Panc1 (cell line): ENCODE measurements around the genes CIAO3, MSLN, RPUSD1 and LMF1.

DNA sequence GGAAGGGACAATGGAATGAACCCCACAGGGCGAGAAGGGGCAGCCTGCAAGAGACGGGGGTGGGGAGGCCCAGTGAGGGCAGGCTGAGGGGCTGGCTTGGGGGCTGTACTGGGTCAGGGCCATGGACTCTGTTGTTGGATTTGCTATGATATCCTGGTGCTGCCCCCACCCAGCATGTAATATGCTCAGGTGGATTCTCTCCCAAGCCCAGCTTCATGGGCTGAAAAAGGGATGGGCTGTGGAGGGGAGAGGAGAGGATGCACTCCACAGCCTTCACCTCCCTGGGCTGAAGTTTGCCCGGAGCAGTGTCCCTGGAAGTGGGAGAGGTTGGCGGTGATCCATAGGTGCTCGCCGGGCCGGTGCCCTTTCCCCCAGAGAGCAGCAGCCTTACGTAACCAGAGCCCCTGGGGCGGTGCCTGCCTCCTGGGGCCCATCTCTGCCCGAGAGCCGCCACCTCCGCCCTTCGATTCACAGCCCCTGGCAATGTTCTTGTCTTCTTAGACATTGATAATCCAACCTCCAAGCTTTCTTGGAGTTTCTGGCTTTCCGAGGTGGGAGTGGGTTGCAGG lies 3.4 kb upstream of the WDR90 start:
- RRBS, 2 experiments, result 19 to 32% methylated on average over 4 of the region's 14 CpGs

DNA sequence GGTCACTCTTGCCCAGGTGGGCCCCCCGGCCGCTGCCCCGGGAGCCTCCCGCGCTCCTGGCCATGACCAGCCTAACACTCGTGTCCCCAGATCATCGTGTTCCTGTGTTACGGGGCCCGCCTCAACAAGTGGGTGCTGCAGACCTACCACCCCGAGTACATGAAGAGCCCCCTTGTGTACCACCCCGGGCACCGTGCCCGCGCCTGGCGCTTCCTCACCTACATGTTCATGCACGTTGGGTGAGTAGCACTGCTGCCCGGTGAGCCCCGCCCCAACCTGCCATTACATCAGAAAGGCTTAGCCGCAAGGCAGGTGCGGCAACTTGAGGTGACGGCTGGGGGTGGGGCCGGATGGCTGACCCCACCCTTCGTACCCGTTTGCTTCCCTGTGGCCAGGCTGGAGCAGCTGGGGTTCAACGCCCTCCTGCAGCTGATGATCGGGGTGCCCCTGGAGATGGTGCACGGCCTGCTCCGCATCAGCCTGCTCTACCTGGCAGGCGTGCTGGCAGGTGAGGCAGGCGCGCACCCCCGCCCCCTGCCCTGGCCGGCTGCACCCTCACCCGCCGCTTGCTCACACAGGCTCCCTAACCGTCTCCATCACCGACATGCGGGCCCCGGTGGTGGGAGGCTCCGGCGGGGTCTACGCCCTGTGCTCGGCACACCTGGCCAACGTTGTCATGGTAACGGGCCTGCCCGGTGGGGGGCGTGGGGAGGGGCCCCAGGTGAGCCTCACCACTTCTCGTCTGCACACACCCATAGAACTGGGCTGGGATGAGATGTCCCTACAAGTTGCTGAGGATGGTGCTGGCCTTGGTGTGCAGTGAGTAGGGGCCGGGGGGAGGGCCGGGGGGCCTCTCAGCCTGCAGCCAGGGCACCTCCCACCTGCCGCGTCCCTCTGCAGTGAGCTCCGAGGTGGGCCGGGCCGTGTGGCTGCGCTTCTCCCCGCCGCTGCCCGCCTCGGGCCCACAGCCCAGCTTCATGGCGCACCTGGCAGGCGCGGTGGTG lies 1.7 kb downstream of the RHBDL1 start:
- RRBS, 2 experiments, result 78 to 80% methylated on average over 30 of the region's 63 CpGs

GRCh38 chr16:680932-681287 lies 700 bp downstream of the STUB1 start:
- RRBS, 2 experiments, result 2 to 7% methylated on average over 4 to 7 of the region's 19 CpGs

DNA sequence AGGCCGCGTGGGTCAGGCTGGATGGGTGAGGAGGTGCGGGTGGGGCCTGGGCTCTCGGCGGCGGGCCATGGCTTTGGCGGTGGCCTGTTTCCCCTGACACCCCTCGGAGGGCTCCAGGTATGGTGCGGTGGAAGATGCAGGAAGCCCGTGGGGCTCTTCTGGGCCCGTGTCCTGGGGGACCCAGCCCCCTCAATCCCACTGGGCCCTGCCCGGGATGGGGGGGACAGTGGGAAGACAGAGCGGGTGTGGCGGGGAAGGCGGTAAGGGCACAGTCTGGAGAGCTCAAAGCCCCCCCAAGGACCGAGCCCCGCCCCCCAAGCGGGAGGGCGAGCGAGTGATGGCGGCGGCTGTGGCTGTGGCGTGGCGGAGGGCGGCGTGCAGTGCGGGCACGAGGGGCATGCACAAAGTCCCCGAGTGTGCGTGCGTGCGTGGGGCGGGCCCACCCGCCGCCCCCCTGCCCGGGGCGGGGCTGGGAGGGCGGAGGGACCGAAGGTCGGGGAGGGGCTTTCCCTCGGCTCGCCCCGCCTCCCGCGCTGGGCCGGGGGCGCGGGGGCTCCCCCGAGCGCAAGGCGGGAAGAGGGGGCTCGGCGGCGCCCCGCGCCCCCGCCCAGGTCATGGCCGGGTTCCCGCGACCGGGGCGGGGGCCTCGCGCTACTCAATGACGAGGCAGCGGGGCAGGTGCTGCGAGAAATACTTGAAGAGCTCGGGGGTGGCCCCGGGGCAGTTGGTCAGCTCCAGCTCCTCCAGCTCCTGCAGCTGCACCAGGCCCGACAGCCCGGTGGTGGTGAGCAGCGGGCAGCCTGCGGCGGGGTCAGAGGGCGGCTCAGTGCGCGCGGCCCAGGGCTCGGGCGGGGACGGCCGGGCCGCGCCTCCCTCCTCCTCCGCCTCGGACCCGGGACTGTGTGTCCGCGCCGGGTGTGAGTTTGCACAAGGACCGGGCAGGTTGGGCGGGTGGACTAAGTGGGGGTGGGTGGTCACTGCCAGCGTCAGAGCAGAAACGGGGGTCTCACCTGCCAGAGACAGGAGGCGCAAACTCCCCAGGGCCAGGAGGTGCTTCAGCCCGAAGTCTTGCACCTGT lies 3.8 kb upstream of the WDR24 start:
- RRBS, 2 experiments, result 65 to 82% methylated on average over 42 of the region's 96 CpGs

GRCh38 chr16:705345-705663 lies 297 bp downstream of the FBXL16 start:
- RRBS, 2 experiments, result 1 to 4% methylated on average over 14 of the region's 45 CpGs

- RRBS, 2 experiments, result 1 to 5% methylated on average over 52 to 53 of the region's 101 CpGs
Measured at GRCh38 chr16:740614-741683, at the start of gene CIAO3. TSS of gene CIAO3 (minus strand) at chr16:740997.

DNA sequence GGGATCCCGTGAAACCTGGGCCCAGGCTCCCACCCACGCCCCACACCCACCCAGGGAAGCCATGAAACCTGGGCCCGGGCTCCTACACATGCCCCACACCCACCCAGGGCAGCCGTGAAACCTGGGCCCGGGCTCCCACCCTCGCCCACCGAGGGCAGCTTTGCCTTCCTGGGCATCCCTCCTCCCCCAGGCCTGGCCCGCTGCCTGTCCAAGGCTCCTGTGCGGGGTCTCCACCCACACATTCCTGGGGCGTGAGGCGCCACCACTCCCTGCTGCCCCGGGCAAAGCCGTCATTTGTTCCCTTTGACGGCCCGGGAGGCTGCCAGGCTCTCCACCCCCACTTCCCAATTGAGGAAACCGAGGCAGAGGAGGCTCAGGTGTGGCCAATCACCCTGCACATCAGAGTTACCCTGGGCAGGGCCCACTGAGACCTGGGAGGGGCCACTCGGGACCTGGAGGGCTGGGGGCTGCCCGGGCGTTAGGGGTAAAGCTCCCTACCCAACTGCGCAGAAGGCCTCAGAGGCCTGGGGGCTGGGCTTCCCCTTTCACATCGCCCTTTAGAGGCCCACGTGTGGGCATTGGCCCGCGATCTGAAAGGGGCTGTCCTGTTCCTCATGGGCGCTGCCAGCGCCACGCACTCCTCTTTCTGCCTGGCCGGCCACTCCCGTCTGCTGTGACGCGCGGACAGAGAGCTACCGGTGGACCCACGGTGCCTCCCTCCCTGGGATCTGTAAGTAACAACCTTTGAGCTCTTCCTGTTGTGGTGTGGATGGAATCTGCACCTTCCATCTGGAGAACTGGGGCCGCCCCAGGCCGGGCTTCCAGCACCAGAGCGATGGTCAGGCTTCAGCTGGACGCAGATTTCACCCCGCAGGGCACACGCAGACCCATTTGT lies at the start of gene MSLN:
Gene MSLN (plus strand): TSS at position 290 of the 895 bp plus-strand sequence.
- RRBS, 2 experiments, result 54 to 59% methylated on average over 7 to 8 of the region's 40 CpGs

DNA sequence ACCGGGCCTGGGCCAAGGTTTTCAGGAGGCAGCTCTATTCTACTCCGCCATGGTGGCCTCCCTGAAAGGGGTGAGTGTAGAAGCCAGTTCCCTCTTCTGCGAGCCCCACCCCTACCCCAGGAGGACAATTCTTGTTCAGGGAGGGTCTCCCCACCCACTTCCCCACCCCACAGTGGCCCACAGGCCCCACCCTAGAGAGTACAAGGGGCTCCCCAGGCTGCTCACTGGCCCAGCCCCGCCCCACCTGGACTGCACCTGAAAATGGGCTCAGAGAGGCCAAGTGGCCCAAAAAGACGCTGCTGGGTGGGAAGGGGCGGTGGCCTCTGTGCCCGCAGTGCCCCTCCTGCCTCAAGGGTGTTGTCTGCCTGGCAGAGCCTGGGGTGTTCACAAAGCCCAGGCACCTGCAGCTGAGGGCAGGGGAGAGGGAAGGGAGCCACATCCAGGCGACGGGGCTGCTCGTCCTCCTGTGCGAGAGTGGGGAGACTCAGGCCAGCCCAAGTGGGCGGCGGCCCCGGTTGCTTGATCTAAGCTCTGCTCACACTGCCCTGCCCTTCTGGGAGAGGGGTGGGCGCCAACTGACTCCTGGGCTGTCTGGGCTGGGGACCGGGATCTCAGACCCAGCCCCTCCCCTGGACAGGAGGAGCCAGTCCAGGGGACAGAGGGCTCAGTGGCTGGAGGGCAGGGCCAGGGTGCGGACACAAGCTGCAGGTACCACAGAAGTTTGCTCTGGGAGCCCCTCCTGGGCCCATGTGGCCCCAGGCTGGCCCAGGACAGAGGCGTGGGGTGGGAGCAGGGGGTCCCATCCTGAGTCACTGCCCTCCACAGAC lies 1.5 kb downstream of the MSLN start:
- RRBS, 2 experiments, result 53 to 54% methylated on average over 3 of the region's 18 CpGs

- RRBS, 2 experiments, result 61% methylated on average over 5 of the region's 36 CpGs; no CpG with 5 or more reads in 1 of the 2 experiments
Measured at GRCh38 chr16:782468-783313, 5.5 kb downstream of the RPUSD1 start.

DNA sequence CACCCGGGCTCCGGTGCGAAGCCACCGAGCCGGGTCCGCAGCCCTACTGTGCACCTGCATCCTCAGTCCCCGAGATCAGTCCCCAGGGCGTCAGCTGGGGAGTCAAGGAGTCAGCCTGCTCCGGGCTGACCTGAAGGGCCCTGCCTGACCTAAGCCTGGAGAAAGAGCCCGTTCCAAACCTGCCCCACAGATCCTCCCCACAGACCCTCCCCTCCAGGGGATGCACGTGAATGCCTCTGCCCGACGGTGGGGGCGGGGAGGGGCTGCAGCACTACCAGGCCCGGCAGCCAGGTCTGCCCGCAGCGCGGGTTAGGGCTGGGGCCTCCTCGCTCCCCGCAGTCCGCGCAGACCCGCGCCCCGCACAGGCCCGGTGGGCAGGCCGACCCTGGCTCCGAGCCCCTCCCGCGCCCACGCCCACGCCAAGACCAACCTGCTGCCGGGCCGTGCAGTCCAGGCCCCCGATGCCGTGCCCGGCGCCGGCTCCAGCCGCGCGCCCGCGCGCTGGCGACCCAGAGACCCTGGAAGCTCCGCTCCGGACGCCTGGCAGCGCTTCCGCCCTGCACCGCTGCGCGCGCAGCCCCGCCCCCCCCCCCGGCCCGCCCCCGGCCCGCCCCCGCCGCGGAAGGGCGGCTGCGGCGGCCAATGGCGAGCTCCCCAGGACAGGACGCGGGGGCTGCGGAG lies at the start of gene RPUSD1:
Gene RPUSD1 (minus strand): TSS at position 556 of the 681 bp plus-strand sequence.
- RRBS, 2 experiments, result 1 to 4% methylated on average over 37 of the region's 70 CpGs

- RRBS, 2 experiments, result no CpG with 5 or more reads among the region's 8 CpGs
Measured at GRCh38 chr16:863616-864301, 63.2 kb upstream of the GNG13 start.

DNA sequence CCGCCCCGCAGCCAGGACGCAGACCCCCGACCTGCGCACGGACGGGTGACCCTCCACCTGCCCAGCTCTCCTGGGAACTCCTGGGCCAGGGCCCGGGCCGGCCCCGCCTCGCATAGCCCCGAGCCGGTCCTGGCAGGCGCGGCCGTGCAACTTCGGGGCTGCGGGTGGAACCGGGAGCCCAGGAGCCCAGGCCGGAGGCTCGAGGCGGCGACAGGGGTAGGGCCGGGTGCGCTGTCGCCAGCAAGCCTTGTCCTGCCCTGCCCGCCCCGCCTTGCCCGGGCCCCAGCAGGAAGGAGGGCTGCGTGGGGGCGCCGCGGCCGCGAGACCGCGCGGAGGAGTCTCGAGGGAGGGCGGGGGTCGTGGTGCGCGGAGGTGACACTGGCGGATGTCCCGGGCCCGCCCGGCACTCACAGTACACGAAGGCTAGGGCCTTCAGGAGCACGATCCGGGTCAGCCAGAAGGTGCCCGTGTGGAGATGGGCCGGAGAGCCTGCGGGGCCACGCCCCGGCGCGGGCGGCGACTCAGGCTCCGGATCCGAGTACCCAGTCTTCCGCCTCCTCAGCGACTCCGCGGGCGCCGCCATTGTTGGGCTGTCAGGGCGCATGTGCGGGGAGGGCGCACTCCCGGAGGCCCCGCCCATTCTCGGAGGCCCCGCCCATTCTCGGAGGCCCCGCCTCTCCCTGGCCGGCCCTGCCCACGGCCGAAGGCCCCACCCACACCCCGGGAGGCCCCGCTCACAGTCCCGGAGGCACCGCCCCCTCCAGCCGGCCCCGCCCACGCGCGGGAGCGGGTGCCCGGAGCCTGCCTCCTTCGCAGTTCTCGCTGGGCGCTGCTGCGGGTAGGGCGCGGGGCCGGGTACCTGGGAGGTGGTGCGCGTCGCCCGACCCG lies at the start of gene LMF1:
Gene LMF1 (minus strand): TSS at position 608 of the 888 bp plus-strand sequence.
- RRBS, 2 experiments, result 2 to 5% methylated on average over 41 to 49 of the region's 102 CpGs

GRCh38 chr16:997814-998193 lies 16.2 kb downstream of the SOX8 start:
- RRBS, 2 experiments, result no CpG with 5 or more reads among the region's 22 CpGs

DNA sequence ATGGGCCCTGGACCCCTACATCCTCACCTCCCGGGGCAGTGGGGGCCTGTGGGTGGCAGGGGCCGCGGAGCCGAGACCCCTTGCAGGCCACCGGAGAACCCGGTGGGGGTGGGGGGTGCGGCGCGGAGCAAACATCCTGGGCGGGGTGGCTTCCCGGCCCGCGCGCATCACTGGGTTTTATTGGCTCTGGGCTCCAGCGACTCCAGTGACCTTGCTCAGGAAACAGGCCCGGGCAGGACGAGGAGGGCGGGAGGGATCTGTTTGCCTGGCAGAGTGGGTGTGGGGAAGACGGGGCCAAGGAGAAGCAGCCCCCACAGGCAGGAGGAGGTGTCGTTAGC lies 10.4 kb downstream of the SSTR5 start:
- RRBS, 2 experiments, result 4 to 8% methylated on average over 16 of the region's 20 CpGs

GRCh38 chr16:1091088-1091820 lies 4.8 kb downstream of the C1QTNF8 start:
- RRBS, 2 experiments, result 24 to 47% methylated on average over 9 of the region's 23 CpGs

DNA sequence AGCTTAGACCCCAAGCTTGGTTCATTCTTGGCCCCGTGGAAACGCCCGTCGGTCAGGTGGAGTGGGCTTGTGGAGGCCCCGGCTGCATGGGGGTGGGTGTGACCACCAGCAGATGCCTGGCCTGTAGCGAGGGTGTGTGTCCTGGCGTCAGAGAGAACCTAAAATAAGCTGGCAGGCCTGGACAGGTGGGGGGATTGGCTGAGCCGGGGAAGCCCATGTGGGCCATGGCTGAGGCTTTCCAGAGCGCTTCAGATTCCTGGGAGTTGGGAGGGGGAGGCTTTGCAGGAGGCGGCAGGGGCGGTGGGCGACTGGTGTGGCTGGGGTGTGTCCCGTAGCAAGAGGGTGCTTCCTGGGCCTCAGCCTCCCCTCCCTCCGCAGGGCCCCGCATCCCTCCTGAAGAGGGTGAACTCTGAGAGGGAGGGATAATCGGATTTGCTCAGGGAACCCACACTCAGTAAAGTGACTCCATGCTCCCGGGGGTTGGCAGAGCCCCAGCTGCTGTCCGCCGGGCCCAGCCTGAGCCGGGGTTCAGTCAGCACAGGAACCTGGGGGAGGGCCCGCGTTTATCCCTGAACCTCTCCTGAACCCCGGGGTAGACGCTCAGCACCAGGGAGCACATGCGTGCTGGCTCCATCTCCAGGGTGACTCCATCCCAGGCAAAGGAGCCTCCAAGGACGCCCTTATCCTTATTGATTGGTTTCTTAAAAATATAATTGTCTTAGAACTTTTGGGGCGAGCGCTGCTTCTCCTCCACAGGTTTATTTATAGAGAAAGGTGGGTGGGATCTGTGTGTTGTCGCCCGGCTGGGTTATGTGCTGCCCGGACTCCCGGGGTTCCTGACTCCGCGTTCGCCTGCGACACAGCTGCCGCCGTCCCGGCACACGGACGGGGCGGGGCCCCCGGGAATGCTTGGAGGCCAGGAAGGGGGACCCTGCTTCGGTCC lies 3.6 kb downstream of the CACNA1H start:
- RRBS, 2 experiments, result 77 to 82% methylated on average over 12 to 13 of the region's 44 CpGs

GRCh38 chr16:1296731-1297562 lies 12.5 kb upstream of the UBE2I start:
- RRBS, 2 experiments, result no CpG with 5 or more reads among the region's 11 CpGs

GRCh38 chr16:1347409-1348765 lies 3.8 kb downstream of the TSR3 start:
- RRBS, 2 experiments, result 92 to 94% methylated on average over 10 of the region's 80 CpGs

- RRBS, 2 experiments, result no CpG with 5 or more reads among the region's 10 CpGs
Measured at GRCh38 chr16:1376079-1376709, 24.5 kb downstream of the GNPTG start.

DNA sequence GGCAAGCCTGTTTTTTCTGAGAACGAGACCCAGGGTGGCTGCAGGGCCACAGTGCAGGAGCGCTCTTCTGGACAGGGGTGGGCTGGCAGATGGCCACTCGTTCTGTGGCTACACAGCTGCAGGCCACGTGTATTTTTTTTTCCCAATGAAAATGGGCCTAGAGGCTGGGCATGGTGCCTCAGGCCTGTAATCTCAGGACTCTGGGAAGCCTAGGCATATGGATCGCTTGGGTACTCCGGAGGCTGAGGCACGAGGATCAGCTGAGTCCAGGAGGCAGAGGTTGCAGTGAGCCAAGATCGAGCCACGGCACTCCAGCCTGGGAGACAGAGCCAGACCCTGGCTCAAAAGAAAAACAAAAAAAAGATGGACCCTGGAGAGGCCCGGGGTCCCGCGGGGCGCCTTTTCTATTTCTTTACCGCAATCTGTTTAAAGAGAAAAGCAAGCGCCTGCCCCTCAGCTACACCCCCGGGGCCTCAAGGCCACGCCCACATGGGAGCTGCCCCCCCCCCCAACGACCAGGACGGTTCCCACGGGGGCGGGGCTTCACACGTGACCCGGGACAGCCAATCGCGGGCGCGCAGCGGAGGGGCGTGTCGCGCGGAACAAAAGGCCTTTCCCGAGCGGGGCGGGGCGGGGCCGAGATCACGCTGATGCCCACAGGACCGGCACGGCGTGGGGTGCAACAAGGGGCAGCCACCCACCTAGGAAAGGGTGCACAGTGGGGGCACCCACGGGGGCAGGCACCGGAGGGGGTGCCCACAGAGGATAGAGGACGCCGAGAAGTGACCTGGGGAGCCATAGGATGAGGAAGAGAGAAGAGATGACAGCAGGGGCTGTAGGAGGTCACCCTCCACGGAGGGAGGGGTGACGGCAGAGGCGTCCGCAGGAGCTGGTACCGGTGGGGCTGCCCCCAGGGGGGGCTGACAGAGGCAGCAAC lies 6.5 kb downstream of the UNKL start:
- RRBS, 2 experiments, result 1 to 5% methylated on average over 26 of the region's 50 CpGs